Placental epithelial cell (primary cell): ENCODE measurements around a stretch of chr2.

GRCh38 chr2:174778160-174779332, 14.3 kb upstream of the CHRNA1 start:
- CAGE, long polyA plus RNA, result no peak

DNA sequence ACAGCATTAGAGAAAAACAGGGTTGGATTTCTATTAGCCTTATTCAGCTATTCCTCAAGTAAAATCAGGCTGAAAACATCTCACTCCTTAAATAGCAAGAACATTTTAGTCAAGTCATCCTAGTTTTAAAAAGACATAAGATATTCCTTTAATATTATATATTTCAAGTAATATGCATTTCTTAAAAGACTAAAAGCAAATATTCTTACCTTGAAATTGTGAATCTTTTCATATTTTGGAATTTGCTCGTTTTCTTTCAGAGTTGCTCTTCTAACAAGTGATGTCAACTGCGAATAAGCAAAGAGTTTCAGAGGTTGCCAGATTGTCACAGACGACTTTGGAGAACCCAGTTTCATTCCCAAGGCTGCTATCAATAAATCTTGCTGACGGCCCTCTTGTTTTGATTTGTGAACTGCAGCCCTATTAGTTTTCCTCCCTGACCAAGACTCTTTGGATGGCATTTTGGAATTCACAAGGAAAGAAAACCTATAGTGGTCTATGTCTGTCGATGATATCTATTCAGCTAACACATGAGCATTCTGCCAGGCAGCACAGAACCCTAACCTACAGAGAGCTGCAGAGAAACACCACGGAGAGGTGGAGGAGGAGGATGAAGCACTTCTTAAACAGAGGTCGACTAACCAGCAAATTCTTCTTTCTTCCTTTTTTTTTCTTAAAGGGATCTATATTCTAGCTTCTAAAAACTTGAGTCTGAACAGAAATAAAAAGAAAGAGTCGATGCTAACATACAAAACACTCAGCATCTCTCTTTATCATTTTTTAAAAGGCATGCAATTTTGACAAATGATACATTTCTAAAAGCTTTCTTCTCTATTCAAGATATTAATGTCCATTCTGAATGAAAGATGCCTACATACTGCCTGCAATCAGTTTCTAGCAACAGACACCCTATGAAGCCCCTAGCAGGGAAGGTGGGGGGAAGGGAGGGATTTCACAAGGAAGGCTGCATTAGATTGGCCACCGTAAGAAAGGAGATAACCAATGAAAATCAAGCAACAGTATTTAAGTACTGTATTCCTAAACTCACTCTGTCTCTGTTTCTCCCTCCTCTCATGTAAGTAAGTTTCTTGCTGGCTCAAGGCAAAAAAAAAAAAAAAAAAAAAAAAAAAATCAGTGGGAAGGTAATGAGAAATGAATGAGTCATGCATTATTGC, 82.8 kb upstream of the CHRNA1 start:
- CAGE, long polyA plus RNA, result no peak

DNA sequence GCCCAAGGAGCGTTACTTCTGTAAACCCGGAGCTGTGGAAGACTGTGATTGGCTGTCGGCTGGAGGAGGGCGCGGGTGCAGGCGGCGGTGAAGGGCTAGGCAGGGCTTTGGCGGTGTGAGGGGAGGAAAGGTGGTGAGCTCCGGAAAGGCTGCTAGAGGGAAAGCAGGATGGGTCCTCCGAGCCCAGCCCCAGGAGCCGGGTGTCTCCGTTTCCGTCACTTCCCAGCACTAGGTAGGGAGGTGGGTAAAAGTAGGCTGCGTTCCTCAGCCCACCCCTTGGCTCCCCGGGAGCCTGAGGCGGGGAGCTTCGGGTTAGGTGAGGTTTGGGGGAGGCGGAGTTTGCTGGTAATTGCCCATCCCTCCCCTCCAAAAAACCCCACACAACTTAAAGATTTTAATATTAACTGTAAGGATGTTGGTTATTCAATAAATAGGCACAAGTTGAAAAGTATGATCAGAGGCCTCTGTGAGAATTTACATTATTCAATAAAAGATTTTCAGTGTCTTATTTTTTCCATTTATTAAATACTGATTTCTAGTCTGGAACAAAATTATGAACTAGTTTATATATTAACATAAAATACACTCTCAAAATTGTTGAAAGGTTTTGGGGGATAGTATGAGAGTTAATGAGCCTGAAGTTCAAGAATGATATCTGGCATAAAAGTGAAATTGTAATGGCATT, 600 bp upstream of the ATF2 start:
- CAGE, long polyA plus RNA, result no peak

- CAGE, long polyA plus RNA, result no peak
These were observed 48.8 kb downstream of the LNPK start for GRCh38 chr2:175953149-175953772.

DNA sequence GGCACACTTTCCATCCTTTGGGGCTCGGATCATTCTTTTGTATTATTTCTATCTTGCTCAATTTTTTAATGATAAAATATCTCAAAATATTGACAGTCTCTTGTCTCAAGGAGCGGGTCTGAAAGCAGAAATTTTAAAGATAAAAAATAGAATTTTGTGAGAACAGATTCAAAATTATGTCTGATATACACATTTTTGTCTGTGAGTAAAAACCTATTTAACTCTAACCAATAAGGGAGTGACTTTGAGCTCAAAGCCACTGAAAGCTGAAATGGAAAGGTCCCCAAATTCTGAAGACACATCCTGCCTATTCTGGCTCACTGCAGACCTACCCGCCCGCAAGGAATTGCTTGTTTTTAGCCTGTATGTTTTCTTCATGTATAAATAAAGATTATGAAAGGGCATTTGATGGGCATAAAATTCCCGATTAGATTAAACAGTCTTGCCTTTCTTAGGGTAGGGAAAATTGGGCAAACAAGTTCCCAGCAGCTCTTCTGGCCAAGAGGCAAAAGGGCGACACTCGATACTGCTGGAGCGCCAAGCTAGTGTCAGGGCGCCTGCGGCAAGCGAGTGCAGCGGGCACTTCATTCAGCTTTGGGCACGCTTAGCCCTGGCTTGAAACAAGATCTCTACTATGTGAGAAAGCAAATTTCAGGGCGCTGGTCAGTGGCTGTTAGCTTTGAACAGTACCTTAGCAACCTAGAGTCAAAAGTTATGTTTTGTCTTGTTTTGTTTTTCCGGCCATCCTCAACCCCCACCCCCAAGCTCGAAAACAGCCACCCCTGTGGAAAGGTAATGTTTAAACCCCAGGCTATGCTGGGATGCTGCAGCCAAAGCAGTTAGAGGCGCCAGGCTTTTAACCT, 2.7 kb upstream of the HOXD10 start:
- CAGE, long polyA plus RNA, result no peak

GRCh38 chr2:176115633-176116257, 833 bp upstream of the HOXD10 start:
- CAGE, long polyA plus RNA, result no peak

DNA sequence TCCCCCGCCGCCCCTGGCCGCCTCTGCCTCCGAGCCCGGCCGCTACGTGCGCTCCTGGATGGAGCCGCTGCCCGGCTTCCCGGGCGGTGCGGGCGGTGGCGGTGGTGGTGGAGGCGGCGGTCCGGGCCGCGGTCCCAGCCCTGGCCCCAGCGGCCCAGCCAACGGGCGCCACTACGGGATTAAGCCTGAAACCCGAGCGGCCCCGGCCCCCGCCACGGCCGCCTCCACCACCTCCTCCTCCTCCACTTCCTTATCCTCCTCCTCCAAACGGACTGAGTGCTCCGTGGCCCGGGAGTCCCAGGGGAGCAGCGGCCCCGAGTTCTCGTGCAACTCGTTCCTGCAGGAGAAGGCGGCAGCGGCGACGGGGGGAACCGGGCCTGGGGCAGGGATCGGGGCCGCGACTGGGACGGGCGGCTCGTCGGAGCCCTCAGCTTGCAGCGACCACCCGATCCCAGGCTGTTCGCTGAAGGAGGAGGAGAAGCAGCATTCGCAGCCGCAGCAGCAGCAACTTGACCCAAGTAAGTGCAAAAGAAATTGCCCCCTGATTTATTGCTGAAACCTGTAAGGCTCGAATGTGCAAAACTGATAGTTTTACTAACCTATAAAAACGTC, 655 bp downstream of the HOXD9 start:
- CAGE, long polyA plus RNA, result no peak

- CAGE, long polyA plus RNA, result no peak
These were observed 5.5 kb downstream of the HOXD8 start for GRCh38 chr2:176134851-176135565.

GRCh38 chr2:176140381-176141016, 10.9 kb upstream of the HOXD4 start:
- CAGE, long polyA plus RNA, result no peak

DNA sequence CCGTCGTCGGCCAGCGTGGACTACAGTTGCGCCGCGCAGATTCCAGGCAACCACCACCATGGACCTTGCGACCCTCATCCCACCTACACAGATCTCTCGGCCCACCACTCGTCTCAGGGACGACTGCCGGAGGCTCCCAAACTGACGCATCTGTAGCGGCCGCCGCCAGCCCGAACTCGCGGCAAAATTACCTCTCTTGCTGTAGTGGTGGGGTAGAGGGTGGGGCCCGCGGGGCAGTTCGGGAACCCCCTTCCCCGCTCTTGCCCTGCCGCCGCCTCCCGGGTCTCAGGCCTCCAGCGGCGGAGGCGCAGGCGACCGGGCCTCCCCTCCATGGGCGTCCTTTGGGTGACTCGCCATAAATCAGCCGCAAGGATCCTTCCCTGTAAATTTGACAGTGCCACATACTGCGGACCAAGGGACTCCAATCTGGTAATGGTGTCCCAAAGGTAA, 15.0 kb downstream of the HOXD3 start:
- CAGE, long polyA plus RNA, result no peak

- CAGE, long polyA plus RNA, result no peak
These were observed 221.1 kb downstream of the MTX2 start for GRCh38 chr2:176489962-176491065.

- CAGE, long polyA plus RNA, result no peak
These were observed 384.6 kb downstream of the MTX2 start for GRCh38 chr2:176653761-176654345.

- CAGE, long polyA plus RNA, result no peak
These were observed 9.7 kb downstream of the HNRNPA3 start for GRCh38 chr2:177222394-177222558.

GRCh38 chr2:177229302-177230222, 17.0 kb downstream of the HNRNPA3 start:
- CAGE, long polyA plus RNA, result no peak

- CAGE, long polyA plus RNA, result no peak
These were observed 25.6 kb downstream of the NFE2L2 start for GRCh38 chr2:177238936-177239403.

- CAGE, long polyA plus RNA, result no peak
These were observed 21.4 kb downstream of the NFE2L2 start for GRCh38 chr2:177243105-177243471.

GRCh38 chr2:177327996-177328377, 63.5 kb upstream of the NFE2L2 start:
- CAGE, long polyA plus RNA, result no peak

- CAGE, long polyA plus RNA, result no peak
These were observed 40.0 kb upstream of the AGPS start for GRCh38 chr2:177352483-177353107.

- CAGE, long polyA plus RNA, result no peak
These were observed 135.3 kb upstream of the TTC30A start for GRCh38 chr2:177753750-177754336.

GRCh38 chr2:177888489-177889027, 184.0 kb downstream of the PDE11A start:
- CAGE, long polyA plus RNA, result no peak